Ureter (tissue), 1 donor: ENCODE measurements around a stretch of chr3.

DNA sequence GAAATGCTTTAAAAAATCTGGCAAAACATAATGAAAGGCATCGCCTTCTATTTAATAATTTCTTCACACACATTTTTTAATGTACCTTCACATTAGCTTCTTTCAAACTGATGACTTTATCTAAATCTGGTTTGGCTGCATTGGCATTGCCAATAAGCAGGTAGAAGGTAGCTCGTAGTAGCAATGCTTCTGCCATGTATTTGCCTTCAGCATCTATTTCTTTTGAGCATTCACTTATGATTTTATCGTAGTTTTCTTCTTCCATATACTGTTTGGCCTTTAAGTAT is 23.3 kb downstream of the TOMM70 start:
- PRO-cap = no peak

DNA sequence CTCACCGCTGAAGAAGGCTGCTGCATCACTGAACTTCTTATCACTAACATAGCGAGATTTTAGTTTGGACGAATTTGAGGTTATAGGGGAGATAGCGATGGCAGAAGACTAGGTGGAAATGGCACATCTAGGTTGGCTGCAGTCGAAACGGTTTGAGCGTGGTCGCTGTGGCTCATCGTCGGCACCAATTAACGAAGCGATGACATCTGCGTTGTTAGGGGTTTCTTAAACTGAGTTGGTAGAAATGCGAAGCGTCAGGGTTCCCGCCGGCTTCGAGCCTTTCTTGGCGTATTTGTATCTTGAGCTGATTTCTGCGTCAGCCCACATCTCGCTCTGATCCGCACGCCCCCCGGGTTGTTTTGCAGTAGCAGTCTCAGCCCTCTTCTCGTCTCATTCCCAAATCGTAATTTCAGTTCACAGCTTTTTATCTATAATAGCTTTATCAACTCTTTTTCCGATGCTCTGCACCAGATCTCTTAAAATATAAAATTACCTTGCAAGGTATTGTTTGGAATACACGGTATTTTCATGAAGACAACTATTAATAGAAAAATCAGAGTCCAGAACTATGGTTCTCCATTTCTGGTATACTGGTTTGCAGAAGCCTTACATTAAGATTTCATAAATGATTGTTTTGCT is 442 bp downstream of the LNP1 start:
- PRO-cap = no peak

DNA sequence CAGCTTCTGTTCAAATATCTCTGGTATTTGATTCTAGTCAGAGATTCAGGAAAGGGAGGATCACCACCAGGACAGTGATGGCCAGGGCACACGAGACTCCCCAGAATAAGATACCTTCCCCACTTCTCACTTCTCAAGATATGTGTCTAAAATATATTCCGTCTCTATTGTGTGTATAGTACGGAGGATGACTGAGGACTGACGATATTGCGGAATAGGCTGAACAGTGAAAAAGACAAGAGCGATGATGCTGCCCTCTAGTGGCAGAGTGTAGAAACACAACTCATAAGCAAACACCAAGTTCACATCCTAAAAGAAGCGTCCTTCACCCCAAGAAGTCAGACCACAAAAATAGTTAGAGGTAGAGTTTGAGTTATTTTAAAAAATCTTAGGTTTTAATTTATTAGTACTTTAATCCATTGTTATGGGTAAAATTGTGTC is 18.9 kb upstream of the ADGRG7 start:
- PRO-cap = no peak

- PRO-cap = no peak
These were observed 17.9 kb upstream of the ADGRG7 start for GRCh38 chr3:100591341-100591968.

- PRO-cap = no peak
These were observed 72.7 kb upstream of the ABI3BP start for GRCh38 chr3:101065911-101066419.

DNA sequence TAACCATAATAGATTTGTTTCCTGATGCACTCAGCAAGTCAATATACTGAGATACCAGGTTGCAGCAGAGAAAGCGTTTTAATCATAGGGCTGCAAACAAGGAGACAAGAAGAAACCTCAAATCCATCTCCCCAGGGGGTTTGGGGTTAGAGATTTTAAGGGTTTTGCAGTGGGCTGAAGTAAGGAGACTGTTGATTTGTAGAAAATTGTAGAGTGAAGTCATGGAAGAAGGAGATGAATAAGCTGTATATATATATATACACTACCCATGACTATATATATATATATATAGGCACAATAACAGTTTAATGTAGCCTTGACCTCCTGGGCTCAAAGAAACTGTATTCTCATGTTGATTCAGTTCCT is 12.7 kb upstream of the TRMT10C start:
- PRO-cap = no peak

- PRO-cap = bidirectional peak, plus-strand start at chr3:101574204, minus-strand start at chr3:101574047
These were observed 165 bp upstream of the PCNP start for GRCh38 chr3:101573913-101574117.

DNA sequence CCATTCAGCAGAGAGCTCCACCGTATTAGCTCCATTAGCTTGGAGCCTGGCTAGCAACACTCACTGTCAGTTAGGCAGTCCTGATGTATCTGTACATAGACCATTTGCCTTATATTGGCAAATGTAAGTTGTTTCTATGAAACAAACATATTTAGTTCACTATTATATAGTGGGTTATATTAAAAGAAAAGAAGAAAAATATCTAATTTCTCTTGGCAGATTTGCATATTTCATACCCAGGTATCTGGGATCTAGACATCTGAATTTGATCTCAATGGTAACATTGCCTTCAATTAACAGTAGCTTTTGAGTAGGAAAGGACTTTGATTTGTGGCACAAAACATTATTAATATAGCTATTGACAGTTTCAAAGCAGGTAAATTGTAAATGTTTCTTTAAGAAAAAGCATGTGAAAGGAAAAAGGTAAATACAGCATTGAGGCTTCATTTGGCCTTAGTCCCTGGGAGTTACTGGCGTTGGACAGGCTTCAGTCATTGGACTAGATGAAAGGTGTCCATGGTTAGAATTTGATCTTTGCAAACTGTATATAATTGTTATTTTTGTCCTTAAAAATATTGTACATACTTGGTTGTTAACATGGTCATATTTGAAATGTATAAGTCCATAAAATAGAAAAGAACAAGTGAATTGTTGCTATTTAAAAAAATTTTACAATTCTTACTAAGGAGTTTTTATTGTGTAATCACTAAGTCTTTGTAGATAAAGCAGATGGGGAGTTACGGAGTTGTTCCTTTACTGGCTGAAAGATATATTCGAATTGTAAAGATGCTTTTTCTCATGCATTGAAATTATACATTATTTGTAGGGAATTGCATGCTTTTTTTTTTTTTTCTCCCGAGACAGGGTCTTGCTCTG is 10.3 kb downstream of the NFKBIZ start:
- PRO-cap = no peak

- PRO-cap = no peak
These were observed 114.6 kb downstream of the NFKBIZ start for GRCh38 chr3:101963910-101964290.

- PRO-cap = no peak
These were observed 145.1 kb downstream of the NFKBIZ start for GRCh38 chr3:101994269-101994912.

DNA sequence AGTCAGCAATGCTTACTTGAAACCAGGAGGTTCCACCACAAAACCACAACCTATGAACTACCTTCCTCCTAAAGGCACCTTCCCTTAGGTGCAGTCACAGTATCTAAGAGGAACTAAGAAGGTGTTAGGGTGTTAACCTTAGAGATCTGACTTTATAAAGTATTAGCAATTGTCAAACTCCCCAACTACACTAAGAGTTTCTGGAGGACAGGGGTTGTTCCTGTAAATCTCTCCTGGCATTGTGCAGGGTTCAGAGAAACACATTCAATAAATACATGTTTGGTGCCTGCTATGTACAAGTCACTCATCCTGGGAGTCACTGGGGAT is 208.6 kb downstream of the NFKBIZ start:
- PRO-cap = no peak

GRCh38 chr3:102174205-102174855 is 260.5 kb upstream of the ZPLD1 start:
- PRO-cap = no peak

GRCh38 chr3:102673675-102674179 is 238.9 kb downstream of the ZPLD1 start:
- PRO-cap = no peak

GRCh38 chr3:104676132-104676650 is 690.5 kb upstream of the ALCAM start:
- PRO-cap = no peak

DNA sequence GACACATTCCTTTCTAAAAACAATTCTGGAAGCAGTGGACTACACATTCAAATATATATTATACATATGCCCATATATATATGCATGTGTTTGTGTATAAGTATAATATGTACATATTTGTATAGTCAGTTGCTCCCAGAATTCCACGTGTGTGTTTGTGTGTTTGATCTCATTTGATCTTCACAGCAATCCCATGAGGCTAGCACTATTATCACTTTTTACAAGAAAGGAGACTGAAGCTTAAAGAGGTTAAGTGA is 2.1 kb upstream of the ALCAM start:
- PRO-cap = no peak

- PRO-cap = no peak
These were observed 2.1 kb downstream of the ALCAM start for GRCh38 chr3:105368520-105369492.

DNA sequence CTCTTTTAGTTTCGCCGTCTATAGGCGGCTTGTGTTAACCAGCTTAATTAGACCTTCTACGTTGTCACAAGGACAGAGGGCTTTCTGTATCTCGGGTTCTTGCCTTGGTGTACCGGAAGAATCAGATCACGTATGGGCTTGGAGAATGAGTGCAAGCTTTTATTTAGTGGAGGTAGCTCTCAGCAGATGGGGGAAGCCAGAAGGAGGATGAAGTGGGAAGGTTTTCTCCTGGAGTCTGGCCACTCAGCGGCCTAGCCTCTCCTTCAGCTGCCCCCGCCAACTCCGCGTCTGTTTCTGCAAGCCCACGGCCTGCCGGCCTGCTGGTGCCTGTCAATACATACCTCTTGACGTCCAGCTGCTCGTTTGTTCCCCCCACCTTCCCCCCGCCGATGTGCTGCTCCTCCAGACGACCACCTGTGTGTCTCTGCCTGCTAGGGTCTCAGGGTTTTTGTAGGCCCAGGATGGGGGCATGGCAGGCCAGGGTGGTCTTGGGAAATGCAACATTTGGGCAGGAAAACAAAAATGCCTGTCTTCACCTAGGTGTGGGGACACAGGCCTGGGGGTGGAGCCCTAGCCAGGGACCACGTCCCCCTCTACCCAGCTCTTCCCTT is 137.7 kb downstream of the ALCAM start:
- PRO-cap = no peak

- PRO-cap = no peak
These were observed 142.9 kb downstream of the CBLB start for GRCh38 chr3:105725989-105726240.

DNA sequence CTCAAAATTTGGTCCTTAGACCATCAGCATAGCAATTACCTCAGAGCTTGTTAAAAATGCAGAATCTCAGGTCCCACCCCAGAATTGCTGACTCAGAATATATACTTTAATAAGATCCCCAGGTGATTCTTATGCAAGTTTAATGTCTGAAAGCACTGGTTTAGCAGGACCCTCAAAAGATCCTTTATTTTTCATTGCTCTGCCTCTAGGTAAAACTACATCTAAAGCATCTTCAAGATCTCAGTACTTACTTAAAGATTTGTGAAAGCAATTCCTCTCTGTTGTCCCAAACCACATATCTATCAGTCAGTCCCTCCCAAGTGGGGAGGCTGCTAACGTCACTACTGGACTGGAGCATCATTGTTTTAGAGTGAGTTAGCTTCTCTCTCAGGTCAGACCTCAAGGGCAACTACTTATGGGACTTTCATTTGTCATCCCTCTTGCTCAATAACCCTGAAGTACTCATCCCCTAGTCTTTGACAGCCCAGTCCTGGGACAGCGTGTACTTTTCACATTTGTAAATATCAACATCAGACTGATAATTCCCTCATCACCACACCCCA is 76.7 kb downstream of the CBLB start:
- PRO-cap = no peak

GRCh38 chr3:105853852-105854620 is 14.8 kb downstream of the CBLB start:
- PRO-cap = no peak